Metastatic Breast Carcinoma in the Brain (tissue), 10 donors: Measurements from ENCODE around the genes ADCK1, GTF2A1 and SEL1L.

DNA sequence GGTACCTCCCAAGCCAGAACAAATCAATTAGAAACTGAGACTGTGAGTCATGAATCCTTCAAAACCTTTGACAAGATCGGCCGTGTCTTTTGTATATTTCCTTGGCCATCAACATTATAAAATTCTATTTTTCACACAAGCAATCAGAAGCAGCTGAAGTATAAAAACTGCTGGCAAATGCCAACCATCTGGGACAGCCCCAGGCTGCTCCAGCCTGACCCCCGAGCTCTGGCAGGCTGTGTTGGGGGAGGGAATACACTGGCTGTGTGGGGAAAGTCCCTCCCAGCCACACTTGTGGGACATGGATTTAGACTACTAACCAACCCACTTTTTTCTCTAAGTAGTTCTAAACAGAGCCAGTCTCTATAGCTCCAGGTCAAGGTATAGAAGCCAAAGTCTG, 13.7 kb downstream of the POMT2 start:
- PRO-cap, 10 experiments = no peak in any of the 10 experiments

- PRO-cap, 10 experiments = no peak in any of the 10 experiments
Measured at GRCh38 chr14:77321470-77321570, 484 bp downstream of the GSTZ1 start.

- PRO-cap, 10 experiments = no peak in any of the 10 experiments
Measured at GRCh38 chr14:77338079-77338758, 17.4 kb downstream of the GSTZ1 start.

DNA sequence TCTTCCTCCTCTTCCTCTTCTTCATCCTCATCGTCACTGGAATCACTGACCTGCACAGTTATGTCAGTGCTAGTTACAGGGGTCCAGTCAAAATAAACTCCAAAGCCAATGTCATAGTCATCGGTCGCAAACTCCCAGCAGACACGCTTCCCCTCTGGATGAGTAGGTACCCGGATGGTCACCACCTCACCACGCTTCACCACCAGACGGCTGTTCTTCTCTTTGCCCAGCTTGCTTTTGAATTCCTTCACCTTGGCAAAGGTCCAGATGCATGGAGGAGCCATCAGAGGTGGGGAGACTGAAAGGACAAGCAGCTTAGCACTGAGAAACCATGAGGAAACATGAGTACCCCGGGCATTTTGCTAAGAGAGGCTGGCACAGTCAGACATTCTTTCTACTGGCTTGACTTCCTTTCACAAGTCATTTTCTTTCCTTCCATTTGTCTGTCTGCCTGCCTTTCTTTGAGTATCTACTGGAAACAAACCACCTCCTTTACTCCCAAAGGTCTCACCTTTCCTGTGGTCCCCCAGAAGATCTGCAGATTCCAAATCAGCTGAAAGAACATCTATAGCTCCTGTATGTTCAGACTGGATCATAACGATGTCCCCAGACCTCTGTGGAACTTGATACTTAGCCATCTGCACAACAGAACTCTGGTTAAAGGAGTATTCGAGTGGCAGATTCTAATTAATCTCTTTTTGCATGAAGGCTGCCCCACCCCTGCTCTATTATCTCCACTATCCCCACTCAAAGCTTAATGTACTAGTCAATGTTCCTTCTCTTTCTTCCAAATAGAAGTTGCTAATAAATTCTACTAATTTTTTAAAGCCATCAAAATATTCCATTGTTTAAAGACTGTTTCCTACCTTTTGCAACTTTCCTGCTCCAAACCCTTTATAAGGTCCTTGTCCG, 22.6 kb downstream of the GSTZ1 start:
- PRO-cap, 10 experiments = no peak in any of the 10 experiments

DNA sequence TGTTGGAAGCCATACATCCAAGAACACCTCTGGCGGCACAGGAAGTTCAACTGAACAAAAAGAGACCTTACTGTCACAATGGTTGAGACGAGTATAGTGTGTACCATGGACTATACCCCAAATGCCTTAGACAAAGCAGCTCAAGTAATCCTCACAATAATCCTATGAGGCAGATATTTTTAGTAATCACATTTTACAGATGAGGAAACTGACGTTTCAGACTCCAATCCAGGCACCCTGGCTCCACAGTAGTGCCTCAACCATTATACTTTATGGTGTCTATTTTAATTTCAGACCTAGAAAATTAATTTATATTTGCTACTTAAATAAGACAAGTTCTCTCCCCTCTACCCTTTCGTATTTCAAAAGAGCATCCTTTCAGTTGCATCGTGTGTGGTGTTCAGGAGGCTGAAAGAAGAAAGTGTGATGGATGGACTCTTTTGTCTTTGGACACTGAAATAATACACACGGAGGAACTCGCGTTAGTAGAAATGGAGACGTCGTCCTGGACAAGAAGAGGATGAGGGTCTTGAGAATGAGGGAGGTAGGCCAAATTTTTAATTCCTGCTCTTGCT, 1.1 kb downstream of the TMED8 start:
- PRO-cap, 10 experiments = no peak in any of the 10 experiments

GRCh38 chr14:77601598-77602546, 14.6 kb downstream of the SPTLC2 start:
- PRO-cap, 10 experiments = no peak in any of the 10 experiments

DNA sequence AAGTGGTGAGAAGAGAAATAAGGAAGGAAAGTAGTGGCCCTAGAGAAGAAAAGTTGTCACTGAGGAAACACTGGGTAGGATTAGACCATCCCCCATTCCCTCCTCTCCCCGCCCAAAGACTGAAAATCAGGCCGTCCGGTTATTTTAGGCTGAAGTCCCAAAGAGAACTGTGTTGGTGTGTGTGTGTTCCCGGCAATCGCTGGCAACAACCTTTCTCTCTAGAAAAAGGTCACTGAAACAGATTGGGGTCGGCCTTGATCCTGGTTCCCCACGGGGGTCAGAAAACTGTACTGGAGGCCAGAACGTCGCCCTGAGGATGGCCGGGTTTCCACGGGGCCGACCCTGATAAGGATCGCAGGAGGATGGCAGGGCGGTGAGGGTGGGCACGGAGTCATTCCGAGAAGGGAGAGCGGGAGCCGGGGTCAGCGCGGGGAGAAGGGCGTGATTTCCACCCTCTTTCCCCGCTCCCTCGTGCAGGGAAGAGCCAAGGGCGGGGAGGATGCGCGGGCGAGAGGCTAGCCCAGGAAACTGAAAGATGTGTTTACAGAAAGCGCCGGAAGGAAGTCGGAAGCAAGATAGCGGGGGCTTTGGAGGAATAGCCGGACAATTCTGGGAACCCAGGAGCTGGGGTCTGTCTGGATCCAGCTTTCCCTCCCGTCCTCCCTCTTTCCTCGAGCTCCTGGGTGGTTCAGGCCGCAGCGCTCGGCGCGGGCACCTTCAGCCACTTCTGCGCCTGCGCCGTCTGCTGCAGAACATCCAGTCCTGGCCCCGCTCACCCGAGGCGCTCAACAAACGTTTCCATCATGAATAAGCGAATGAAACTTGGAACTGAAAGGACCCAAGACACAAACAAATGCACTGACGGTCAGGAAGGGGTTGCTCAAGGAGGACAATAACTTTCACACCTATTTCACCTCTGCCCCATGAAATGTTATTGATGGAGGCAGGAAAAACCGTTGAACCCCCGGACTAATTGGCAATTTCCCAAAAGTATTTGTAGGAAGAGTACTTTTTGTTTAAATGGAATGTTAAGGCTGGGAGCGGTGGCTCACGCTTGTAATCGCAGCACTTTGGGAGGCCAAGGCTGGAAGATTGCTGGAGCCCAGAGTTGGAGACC, 25.4 kb upstream of the SPTLC2 start:
- PRO-cap, 10 experiments = peak in 8 of 10 experiments; most common plus-strand start position 846 of the sequence (in 2); most common minus-strand start position 681 of the sequence (in 4)

- PRO-cap, 10 experiments = peak in 8 of 10 experiments; most common plus-strand start chr14:77800451 (in 8); most common minus-strand start chr14:77800316 (in 5)
Measured at GRCh38 chr14:77799787-77800836, at the start of gene ADCK1. ADCK1 (plus strand) TSS chr14:77800109.

- PRO-cap, 10 experiments = no peak in any of the 10 experiments
Measured at GRCh38 chr14:77907393-77908281, 107.7 kb downstream of the ADCK1 start.

- PRO-cap, 10 experiments = peak in 10 of 10 experiments; most common plus-strand start chr14:79279385 (in 6); most common minus-strand start chr14:79279206 (in 6)
Measured at GRCh38 chr14:79278739-79279748, 932.3 kb downstream of the DIO2 start.

GRCh38 chr14:79332541-79333032, 878.7 kb downstream of the DIO2 start:
- PRO-cap, 10 experiments = no peak in any of the 10 experiments

DNA sequence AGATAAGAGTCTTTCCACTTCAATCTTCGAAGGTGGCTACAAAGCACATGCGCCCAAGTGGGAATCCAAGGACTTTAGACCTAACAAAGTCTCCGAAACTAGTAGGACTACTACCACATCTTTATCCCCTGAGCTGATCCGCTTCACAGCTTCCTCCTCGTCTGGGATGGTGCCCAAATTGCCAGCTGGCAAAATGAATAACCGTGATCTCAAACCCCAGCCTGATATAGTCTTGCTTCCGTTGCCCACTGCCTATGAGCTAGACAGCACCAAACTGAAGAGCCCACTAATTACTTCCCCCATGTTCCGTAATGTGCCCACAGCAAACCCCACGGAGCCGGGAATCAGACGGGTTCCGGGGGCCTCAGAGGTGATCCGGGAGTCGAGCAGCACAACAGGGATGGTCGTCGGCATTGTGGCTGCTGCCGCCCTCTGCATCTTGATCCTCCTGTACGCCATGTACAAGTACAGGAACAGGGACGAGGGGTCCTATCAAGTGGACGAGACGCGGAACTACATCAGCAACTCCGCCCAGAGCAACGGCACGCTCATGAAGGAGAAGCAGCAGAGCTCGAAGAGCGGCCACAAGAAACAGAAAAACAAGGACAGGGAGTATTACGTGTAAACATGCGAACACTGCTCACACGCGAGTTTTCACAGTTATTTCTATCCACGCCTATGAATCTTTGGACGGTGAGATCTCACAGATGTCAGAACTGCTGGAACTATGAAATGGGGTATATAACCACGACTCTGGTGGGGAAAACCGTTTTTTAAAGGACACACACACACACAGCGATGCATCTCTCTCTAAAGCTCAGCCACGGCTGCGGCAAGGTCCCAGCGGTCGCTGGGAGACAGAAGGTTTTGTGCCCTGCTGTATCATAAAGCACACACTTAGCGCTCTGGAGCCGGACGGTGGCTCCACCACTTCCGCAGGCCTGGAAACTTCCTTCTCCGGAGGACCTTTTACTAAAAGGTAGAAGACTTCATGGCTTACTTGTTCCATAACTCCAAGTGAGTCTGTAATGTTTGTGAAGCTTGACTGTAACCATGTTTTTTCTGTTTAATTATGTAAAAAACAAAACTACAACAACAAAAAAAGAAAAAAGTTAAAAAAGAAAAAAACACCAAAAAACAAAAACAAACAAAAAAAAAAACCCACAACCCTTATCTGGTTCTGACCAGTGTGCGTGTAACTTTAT, 349.6 kb downstream of the DIO2 start:
- PRO-cap, 10 experiments = no peak in any of the 10 experiments

- PRO-cap, 10 experiments = peak in 1 of 10 experiments; most common minus-strand start chr14:80315856 (in 1)
Measured at GRCh38 chr14:80315698-80315995, 104.3 kb upstream of the DIO2 start.

GRCh38 chr14:80905922-80906295, 35.6 kb downstream of the CEP128 start:
- PRO-cap, 10 experiments = no peak in any of the 10 experiments

GRCh38 chr14:81166118-81166545, 54.6 kb downstream of the GTF2A1 start:
- PRO-cap, 10 experiments = no peak in any of the 10 experiments

DNA sequence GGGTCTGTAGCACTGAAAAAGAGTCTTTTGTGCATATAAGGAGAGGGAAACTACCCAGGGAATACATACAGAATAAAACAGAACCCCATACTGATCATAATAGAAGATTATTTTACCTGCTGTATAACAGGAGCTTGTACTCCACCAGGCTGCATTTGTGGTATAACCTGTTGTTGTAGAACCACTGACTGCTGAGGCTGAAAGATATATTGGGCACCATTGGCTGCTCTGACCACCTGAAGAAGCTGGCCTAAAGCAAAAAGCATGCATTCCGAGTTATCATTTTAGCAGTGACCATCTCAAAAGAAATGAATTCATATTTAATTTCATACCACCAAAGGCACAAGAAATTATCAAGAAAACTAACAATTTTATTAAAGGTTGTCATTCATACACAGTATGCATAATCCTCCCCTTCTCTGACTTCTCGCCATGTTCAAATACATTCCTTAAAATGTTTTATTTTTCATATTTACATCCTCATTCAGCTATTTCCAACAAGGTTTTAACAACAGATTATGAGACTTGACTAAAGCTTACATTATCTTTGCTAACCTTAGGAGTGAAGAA, 24.7 kb downstream of the GTF2A1 start:
- PRO-cap, 10 experiments = no peak in any of the 10 experiments

GRCh38 chr14:81203895-81204412, 16.8 kb downstream of the GTF2A1 start:
- PRO-cap, 10 experiments = no peak in any of the 10 experiments

DNA sequence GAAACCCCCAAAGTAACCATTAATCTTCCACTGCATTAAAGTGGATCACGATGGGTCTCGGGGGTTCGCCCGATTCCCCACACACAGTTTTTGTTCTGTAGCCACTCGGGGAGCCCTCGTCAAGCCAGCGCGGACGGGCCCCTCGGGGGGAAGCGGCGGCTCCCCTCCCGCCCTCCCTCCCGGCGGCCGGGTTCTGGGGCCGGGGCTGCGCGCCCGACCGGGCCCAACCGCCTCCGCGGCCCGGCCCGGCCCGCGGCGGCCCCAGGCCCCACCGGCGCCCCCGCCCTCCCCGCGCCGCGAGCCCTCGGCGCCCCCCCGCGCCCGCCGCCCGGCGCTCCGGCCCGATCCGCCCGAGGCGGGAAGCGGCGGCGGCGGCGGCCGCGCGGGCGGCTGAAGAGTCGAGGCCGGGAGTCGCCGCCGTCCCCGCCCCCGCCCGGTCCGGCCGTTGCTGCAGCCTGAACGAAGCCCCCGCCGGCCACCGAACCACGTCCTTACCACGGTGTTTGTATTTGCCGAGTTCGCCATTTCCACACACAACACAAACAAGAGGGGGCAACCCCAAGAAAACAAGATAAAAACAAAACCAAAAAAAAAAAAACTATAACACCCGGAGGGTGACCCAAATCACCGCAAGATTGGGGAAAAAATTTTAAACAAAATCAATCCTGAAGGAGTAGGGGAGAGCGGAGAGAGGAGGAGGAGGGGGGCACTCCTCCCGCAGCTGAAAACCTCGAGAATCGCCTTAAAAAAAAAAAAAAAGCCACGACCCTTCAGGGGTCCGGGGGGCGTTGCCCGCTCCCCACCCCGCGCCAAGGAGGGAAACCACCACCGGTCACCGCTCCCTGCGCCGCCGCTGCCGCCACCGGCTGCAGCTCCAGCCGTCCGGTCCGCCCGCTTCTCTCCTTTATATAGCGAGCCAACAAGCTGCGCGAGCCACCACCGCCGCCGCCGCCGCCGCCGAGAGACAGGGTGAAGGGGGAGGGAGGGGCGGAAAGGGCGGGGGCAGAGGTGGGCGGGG, at the start of gene GTF2A1:
Gene GTF2A1 (minus strand): TSS at position 966 of the 1,018 bp plus-strand sequence.
- PRO-cap, 10 experiments = peak in 10 of 10 experiments; most common plus-strand start position 374 of the sequence (in 3); most common minus-strand start position 270 of the sequence (in 3)

- PRO-cap, 10 experiments = peak in 10 of 10 experiments; most common plus-strand start chr14:81534059 (in 1); most common minus-strand start chr14:81533807 (in 9)
Measured at GRCh38 chr14:81533185-81534387, at the start of gene SEL1L. SEL1L (minus strand) TSS chr14:81533853.

DNA sequence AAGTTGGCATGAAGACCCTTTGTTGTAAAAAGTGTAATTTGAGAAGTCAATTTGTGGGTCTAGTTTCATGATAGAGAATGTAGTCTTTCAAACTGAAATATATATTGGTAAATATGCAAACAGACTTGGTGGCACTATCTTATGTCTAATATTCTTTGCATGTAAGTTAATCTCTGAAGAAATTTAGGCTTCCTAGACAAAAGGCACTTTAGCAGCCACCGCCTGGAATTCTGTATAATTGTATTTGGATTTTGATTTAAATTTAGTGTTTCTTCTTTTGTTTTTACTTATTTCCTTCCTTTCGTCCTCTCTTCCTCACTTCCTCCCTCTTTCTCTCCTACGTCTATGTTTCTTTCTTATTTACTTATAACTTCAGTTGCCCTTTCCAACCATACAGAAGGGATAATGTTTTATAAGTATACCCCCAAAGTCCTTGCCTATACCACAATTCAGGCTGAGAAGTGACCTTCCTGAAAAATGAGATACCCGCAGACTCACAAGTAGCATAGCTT, 215.6 kb upstream of the SEL1L start:
- PRO-cap, 10 experiments = no peak in any of the 10 experiments